ENCODE measurements around a stretch of chr9.

DNA sequence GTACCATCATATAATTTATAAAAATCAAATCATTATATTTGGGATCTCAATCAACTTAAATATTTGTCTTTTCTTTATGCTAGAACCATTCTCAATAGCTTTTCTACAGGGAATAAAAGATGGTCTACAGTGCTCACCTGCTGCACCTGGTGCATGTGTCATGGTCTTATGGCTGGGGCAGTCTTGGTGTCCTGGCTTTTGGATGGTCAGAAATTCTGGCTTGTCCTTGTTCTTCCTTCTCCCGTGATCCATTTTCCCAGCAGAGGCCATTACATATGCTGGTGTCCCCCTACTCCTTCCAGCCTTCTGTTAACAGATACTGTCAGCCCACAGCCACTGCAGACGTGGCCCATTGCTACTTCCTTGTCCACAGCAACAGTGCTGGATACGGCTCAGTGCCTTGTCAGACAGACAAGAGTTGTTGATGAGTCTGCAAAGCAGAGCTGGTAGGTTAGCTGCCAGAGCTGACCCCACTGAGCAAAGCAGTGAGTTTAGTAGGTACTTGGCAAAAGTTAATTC, 292.4 kb downstream of the FANCC start:
- RRBS: no CpG with 5 or more reads among the region's 3 CpGs

- RRBS: no CpG with 5 or more reads among the region's 17 CpGs
Measured at GRCh38 chr9:95045744-95046316, 271.7 kb downstream of the FANCC start.

GRCh38 chr9:95068981-95069464, 248.5 kb downstream of the FANCC start:
- RRBS: no CpG with 5 or more reads among the region's 6 CpGs

DNA sequence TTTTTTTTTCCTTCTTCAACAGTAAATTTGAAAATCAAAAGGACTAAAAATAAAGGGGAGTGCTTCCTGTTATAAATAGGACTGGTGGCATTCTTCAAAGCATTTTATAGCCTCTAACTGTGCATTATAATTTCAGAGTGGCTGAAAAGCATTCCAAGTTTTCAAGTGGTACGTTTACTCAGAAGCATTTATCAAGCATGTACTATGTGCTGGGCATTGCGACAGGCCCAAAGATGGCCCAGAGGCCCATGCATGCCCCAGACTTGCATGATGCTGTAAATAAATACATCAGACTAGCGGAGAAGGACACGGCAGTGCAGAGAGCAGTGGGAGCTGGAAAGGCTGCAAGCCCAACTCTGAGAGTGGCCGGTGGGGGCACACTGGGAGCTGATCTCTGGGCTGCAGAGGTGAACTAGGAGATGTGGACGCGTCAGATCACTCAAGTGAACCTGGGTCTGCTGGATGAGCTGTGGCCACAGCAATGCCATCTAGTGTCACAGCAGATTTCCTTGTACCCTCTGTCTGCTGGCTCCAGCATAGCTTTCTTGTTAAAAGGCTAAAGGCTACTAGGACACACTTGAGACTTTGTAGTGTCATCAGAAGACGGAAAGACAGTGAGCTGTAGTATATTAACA, 247.0 kb downstream of the FANCC start:
- RRBS: no CpG with 5 or more reads among the region's 8 CpGs

DNA sequence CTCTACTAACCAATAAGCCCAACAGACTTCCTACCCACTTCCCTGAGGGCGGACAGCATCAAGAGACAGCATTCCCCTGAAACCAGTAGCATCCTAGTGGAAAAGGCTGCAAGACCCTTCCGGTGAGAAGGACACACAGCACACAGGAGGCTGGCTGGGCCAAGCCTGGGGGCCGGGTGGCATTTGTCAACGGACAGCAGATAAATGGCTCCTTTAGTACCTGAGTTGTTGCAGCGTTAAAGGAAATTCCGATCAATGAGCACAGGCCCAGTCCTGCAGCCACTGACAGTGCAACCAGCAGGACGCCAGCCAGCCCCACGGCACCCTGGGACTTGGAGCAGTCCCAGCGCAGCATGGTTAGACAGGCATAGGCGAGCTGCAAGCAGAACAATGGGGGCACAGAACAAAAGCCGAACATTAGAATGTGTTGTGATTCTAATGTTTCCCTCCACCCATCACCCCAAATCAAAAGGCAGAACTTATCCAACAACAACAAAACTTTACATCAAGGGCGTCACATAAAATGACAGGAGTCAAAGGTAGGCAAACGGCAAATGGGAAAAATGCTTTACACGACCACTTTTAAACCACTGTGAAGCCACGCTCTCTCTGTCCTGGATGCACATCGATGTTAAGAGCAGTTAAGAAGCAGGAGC, 31.6 kb downstream of the PTCH1 start:
- RRBS: 89% methylated on average over 2 of the region's 16 CpGs

- RRBS: no CpG with 5 or more reads among the region's 50 CpGs
Measured at GRCh38 chr9:95493978-95495173, 14.7 kb downstream of the PTCH1 start.

GRCh38 chr9:95508382-95508984, 583 bp downstream of the PTCH1 start:
- RRBS: under 1% methylated on average over 45 of the region's 89 CpGs

DNA sequence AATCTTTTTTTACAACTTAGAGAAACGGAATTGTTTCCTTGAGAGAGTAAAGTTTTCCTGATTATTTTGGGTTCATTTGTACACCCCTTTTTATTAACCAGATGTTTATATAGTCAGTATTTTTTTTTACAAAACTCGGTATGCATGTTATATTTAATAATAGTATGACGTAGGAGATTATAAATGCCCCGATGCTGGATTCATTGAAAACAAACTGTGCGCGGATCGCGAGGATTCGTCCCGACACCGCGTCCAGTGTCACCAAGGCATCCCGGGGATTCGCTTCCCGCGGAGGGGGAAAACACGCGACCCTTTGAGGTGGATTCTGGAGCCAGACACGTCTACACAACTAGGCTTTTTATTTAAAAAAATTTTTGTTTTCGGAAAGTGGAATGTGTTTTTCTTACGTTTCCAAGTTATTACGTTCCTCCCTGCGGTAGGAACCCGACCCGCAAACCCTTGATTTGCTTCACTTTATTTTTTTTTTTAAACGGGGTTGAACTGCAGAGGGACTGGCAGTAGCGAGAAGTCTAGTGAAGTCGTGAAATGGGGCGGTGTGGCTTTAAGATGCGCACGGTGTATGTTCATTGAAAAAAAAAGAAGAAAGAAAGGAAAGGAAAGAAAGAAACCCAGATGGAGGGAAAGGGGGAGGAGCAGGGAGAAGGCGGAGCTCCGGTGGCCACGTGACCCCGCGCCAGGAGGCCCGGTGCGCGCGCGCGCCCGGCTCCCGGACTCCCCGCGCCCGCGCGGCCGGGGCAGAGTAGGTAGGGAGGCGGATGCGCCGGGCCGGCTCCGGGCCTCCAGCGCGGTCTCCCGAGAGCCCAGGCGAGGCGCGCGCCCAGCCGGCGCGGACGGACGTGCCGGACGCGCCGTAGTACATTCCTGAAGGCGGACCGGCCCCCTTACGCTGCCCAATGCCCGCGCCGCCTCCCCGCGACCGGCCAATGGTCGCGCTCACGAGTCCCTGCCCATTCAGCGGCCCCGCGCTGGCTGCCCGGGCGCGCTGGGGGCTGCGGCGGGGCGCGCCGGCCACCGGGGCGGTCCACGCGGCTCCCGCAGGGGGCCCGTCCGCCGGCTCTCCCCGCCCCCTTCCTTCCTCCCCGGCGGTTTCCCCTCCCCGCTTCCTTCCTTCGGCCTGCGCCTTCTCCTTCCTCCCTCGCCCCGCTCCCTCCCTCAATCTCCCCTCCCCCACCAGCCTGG, 1.5 kb upstream of the PTCH1 start:
- RRBS: 4% methylated on average over 36 of the region's 110 CpGs

- RRBS: no CpG with 5 or more reads among the region's 37 CpGs
Measured at GRCh38 chr9:95515793-95516174, 6.7 kb upstream of the PTCH1 start.

DNA sequence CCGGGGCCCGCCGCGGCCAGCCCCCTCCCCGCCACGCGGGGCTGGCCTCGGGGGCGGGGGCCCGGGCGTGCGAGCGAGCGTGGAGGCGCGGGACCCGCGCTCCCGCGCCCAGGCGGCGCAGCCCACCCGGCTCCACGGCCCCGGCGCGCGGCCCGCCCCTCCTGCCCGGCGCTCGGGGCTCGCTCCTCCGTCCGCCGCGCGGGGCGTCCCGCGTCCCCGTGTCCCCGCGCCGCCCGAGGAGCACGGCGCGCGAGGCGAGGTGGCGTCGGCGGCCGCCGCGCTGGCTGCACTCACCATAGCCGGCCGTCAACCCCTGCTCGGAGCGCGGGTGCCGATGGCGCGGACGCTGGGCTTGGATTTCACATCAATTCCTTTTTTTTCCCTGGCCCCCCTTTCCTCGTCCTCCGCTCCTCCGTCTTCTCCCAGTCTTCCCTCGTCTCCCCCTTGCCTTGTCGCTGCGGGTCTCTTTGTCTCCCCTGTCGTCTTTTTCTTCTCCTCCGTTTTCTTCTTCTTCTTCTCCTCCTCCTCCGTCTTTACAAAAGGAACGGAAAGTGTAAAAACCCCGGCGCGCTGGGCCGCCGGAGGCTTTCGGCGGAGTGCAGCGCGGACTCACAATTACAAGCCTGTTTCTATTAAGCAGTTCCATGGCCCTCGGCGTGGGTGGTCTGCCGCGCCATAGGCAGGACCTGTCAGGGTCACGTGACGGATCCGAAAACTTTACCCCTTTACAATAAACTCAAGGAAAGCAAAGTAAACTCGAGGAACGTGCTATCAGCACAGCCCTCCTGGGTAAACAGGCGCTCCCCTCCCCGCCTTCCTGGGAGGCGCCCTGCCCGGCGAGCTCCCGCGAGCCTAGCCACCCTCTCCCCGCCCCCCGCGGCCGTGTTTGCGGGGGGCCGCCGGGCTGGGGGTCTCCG, 7.4 kb upstream of the PTCH1 start:
- RRBS: 2% methylated on average over 34 of the region's 109 CpGs

GRCh38 chr9:95696439-95697185, 178.9 kb upstream of the ERCC6L2 start:
- RRBS: no CpG with 5 or more reads among the region's 4 CpGs

GRCh38 chr9:96021995-96022446, 146.5 kb downstream of the ERCC6L2 start:
- RRBS: 5% methylated on average over 9 of the region's 23 CpGs

GRCh38 chr9:96067053-96067338, 191.5 kb downstream of the ERCC6L2 start:
- RRBS: no CpG with 5 or more reads among the region's 7 CpGs

- RRBS: no CpG with 5 or more reads among the region's 7 CpGs
Measured at GRCh38 chr9:96145799-96146180, 156.2 kb downstream of the HSD17B3 start.

DNA sequence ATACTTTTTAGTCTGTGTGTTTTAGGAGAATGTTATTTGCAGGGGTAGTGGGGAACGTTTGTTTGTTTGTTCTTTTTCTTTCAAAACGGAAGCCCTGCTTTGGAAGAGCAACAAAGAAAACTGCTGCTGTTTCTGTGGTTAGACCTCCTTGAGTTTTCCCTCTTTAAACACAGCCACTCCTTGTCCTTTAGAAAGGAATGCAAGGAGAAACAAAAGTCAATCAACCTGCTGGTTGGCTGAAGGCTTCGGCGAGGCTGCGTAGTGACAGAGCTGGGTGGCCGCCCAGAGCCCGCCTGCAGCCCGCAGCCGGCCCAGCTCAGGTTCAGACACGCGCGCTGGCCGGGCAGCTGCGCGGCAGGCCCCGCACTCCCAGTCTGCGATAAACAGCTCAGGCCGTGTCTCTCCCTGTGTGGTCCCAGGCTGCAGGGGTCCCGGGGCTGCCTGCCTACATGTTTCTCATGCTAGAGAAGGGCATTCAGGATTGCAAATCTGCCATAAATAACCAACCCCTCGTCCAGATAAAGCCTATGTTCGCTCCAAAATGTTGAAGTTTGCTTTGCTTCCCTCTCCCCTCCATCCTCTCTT, 115.4 kb downstream of the HSD17B3 start:
- RRBS: 13% methylated on average over 5 of the region's 21 CpGs

- RRBS: 1% methylated on average over 24 of the region's 57 CpGs
Measured at GRCh38 chr9:96417056-96417646, 1.0 kb downstream of the ZNF367 start.

DNA sequence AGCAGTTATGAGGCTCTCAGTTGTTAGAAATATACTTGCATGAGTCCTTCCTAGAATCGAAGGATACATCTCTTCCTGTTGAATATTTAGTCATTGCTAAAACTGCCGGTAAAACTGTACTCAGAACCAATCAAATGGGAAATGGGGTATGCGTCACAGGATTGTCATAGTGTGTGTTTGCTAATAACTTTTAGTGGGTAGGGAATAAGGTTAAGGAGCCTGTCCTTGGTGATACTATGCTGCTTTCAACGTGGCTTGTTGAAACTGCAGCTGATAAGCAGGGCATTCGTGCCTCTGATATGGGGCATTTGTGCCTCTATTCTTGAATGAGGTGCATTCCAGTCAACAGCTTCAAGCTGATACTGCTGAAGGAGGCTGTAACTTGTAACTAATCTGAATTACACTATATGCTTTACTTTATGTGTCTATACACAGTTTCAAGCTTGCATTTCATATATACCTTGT, 26.6 kb downstream of the HABP4 start:
- RRBS: no CpG with 5 or more reads among the region's 5 CpGs

DNA sequence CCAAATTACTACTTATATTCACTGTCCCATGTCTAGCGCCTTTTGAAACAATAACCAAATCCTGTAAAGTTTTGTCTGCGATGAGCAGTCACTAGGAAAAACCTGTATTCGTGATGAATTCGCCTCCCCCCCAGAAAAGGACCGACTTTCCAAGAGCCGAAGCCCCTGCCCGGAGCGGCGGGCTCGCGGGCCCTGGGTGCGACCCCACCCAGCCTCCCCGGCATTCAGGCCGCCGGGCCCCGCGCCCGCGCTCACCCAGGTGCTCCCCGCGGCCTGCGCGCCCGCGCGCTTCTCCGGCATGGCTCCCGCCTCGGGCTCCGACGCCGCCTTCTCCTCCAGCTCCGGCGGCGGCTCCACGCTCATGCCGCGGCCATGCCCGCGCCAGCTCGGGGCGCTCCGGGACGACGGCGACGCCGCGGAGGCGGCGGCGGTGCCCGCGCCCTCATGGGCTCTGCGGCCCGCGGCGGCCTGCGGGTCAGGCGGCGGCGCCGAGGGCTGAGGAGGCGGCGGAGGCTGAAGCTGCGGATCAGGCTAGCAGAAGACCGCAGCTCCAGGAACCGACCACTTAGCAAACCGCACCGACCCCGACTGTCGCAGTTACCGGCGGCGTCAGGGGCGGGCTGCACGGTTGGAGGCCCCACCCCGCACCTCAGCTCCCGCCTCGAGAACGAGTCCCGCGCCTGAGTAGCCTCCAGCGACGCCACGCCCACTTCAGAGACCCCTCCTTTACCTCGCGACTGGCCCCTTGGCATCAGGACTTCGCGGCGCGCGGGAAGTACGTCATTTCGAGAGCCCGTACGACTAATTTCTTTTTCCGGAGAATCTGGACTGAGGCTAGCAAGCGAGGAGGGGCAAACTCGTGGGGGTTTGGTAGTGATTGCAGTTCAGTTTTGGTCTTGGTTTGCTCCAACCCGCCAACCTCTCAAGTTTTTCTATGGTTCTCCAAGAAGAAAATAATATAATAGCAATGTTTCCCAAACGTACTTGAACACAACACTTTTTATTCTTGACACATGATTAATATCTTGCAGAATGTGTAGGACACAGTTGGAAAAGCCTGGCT, 25.6 kb downstream of the CTSV start:
- RRBS: 1% methylated on average over 7 of the region's 102 CpGs

- RRBS: no CpG with 5 or more reads among the region's 41 CpGs
Measured at GRCh38 chr9:97222086-97222958, 85.1 kb upstream of the CCDC180 start.

- RRBS: no CpG with 5 or more reads among the region's 8 CpGs
Measured at GRCh38 chr9:97232310-97232930, 75.0 kb upstream of the CCDC180 start.

All from HGPS cell (cell line).